Mammary microvascular endothelial cell (primary cell): ENCODE results near the genes HCRTR1 and SPOCD1.

- RAMPAGE, long total RNA = no peak
Observed at GRCh38 chr1:31423366-31424108, 10.5 kb downstream of the SERINC2 start.

DNA sequence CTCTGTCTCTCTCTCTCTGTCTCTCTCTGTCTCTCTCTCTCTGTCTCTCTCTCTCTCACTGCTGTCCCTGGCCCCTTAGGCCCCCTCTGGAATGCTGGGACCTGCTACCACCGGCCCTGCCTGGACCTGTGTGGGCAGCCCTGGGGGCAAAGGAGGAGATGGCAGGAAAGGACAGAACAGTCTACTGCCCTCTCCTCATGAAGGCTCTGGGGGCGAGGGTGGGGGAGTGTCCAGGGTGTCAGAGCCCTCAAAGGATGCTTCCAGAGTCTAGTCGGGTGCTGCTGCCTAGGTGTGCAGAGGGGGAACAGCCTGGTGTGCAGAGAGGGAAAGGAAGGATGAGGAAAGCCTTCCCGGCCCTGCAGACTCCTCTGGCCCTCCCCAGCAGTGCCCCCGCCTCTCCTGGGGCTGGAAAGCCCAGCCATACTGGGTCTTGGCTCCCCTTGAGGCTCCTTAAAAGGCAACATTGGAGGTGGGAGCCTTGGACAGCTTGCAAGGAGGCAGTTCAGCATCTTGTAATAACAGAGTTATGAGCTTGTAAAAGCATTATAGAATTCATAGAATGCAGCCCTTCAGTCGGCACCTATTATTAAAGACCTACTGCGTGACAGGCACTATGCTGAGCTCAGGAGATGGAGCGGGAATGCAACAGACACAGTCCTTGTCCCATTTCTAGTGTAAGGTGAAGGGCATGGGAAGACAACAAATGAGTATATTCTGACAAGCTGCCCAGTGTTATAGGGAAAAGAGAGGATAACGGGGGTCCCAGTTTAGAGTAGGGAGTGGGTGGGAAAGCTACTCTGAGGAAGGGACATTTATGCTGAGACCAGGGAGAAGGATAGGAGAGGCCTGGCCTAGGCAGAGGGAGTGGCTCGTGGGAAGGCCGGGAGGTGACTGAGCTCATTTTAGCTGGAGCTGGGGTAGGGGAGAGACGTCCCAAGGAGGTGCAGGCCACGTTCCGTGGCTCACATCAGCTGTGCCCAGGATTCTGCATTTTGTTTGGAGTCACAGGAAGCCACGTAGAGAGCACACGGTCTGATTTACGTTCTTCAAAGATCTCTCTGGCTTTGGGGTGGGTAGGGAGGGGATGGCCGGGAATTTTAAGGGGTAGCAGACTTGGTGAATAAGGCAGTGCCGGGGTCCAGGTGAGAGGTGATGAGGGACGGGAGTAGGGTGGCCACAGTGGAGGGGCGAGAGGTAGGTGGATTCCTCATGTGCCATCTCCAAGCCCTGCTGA is 4.3 kb downstream of the TINAGL1 start:
- RAMPAGE, long total RNA = no peak

DNA sequence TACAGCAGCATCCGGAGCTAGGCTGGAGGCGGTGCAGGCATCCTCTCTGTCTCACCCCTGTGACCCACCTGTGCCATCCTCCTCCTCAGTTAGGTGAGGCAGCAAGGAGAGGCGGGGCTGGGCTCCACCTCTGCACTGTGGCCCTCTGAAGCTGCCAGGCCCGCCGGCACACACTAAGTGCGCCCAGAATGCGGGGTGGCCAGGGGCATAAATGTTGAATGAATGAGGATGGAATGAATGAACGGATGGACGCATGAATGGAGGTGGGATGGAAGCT is 301 bp upstream of the HCRTR1 start:
- RAMPAGE, long total RNA = no peak

- RAMPAGE, long total RNA = no peak
Observed at GRCh38 chr1:31617527-31617948, at the start of gene HCRTR1. TSS of gene HCRTR1 (plus strand) at chr1:31617689.

DNA sequence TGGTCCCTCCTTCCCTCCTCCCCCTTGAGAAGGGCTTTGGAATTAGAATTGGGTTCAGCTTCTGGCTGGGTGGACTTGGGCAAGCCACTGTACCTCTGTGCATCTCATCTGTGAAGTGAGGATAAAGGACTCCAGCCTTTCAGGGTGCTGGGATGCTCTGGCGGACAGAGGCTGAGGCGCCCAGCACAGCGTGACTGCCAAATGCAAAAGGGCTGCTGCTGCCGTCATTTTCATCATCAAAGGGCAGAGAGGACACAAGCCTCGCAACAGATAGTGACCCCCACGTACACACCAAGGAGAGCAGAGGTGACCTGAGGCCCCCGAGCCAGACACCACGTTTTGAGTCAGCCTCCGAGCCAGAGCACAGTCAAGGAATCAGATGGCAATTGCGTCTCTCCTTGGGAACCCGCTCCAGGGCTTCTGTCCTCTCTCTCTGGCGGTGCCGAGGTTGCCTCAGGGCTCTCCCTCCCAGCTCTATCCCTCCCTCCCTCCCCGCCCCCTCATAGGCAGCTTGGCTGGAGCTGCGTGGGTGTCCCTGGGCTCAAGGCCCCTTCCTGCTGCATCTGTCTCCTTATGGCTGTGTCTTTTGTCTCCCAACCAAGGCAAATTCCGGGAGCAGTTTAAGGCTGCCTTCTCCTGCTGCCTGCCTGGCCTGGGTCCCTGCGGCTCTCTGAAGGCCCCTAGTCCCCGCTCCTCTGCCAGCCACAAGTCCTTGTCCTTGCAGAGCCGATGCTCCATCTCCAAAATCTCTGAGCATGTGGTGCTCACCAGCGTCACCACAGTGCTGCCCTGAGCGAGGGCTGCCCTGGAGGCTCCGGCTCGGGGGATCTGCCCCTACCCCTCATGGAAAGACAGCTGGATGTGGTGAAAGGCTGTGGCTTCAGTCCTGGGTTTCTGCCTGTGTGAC is 9.0 kb downstream of the HCRTR1 start:
- RAMPAGE, long total RNA = no peak

- RAMPAGE, long total RNA = no peak
Observed at GRCh38 chr1:31685581-31685844, 18.3 kb downstream of the COL16A1 start.

DNA sequence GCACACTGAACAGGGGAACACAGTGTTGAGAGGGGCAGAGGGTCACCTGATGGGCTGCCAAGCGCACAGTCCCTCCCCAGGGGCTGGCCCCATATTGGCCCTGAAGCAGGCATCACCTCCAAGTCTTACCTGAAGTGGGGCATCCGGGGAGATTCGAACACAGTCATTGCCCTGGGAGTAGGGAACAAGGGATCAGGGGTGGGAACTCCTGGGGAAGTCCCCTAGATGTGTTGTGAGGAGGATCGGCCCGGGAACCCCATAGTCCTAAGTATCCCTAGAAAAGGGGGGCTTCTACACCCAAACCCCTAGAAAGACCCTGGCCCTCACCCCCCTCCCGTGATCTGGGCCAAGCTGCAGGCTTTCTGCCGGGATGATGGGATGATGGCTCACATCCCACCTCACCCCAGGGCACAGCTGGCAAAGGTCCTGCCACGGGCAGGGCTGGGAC is 11.2 kb downstream of the COL16A1 start:
- RAMPAGE, long total RNA = no peak

DNA sequence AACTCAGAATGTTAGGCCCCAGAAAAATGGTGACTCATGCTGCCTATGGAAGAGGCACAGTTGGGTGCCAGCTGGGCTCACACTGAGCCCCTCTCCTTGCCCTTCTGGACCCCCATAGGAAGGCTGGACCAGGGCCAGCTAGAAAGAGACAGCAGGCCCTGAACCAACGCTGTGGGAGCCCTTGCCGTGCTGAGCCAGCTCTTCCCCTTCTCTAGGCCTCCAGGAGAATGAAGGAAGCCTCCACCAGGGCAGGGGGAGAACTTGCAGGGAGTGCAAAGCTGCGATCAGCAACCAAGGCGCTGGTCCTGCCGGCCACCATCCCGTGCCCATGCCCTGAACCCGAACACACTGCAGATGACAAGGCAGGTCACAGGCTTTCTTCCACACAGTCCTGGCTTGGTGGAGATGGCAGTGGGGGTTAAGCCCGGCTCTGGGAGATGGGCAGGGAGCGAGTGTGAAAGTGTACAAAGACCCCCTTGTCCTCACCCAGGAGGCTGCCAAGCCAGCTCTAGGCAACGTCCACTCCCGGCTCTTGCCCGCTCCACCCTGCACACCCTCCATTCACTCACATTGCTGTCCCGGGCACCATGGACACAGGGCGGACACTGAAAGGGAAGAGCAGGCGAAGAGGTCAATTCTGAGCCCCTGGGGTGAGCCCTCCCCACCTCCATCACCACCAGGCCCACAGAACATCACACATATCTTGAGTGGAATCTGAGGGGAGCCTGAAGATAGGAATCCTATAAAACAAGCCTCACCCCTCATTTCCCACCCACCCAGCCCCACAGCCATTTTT is 9.0 kb downstream of the COL16A1 start:
- RAMPAGE, long total RNA = no peak

GRCh38 chr1:31742768-31743105 is 21.4 kb downstream of the ADGRB2 start:
- RAMPAGE, long total RNA = no peak

- RAMPAGE, long total RNA = no peak
Observed at GRCh38 chr1:31746623-31747091, 17.5 kb downstream of the ADGRB2 start.

DNA sequence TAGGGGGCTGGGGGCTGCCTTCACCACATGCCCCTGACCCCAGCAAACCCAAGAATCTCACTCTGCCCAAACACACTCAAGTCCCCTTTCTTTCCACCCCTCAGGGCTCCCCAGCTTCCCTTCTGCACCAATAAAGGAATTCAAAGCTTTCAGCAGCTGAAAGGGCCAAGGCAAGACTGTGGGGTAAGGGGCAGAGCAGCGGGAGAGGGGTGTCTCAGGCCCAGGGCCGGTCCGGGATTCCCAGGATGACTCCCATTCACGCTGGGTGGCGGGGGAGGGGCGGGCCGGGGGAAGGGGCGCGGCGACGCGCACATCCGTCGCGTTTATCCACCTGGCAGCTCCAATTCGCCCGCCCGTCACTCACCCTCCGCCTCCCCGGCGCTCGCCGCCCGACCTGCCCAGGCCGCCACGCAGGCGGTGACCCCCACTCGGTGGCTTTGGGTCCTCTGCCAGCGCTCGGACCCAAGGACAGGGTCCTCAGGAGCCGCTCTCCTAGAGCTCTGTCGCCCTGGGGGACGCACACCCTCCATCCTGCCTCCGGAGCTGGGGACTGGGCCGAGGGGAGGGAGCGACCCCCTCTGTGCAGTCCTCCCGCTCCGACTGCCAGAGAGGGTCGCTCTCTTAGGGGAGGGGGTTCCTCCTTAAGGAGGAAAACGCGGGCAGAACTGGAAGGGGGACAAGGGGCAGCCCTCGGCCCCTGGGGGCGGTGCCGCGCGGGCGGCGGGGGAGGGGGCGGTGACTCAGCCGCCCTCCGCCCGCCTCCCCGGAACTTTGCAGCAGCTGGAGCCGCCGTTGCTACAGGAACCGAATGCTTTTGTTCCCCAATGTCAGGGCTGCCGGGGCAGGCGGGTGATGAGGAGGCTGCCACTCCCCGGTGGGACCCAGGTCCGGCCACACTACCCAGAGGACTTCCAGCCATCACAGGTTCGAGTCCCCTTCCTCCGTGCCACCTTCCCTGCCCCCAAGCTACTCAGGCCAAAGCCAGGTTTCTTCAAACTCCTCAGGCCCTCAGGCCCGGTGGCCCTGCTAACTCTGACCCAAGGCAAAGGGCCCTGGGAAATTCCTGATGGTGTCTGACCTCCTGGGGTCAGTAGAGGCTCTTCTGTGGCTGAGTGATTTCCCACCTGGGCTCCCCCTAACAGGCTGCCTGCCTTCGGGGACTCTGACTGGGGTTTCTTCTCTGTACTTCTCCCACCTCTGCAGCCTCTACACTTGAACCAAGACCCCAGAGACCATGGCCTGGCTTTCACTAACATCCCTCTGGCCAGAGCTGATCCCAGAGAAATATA is 3.4 kb downstream of the ADGRB2 start:
- RAMPAGE, long total RNA = no peak

DNA sequence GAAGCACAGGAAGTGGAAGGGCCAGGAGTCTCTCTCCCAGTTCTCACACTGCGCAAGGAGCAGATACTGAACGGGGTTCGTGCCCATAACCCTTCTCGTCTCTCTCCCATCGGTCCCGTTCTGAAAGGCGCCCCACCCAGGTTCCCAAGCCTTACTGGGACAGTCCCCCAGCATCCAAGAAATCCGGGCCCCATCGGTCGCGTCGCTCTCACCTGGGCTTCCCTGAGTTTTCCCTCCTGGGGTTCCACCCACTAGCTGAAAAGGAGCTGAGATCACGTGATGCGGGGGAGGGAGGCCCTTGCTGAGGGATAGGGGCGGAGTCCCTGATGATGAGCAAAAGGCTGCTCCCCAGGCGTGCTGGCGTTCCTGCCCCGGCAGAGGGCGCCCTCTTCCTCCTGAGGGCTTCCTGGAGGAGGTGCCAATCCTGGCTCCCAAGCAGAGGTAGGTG is at the start of gene SPOCD1:
Gene SPOCD1 (minus strand): TSS at position 274 of the 448 bp plus-strand sequence.
- RAMPAGE, long total RNA = no peak

DNA sequence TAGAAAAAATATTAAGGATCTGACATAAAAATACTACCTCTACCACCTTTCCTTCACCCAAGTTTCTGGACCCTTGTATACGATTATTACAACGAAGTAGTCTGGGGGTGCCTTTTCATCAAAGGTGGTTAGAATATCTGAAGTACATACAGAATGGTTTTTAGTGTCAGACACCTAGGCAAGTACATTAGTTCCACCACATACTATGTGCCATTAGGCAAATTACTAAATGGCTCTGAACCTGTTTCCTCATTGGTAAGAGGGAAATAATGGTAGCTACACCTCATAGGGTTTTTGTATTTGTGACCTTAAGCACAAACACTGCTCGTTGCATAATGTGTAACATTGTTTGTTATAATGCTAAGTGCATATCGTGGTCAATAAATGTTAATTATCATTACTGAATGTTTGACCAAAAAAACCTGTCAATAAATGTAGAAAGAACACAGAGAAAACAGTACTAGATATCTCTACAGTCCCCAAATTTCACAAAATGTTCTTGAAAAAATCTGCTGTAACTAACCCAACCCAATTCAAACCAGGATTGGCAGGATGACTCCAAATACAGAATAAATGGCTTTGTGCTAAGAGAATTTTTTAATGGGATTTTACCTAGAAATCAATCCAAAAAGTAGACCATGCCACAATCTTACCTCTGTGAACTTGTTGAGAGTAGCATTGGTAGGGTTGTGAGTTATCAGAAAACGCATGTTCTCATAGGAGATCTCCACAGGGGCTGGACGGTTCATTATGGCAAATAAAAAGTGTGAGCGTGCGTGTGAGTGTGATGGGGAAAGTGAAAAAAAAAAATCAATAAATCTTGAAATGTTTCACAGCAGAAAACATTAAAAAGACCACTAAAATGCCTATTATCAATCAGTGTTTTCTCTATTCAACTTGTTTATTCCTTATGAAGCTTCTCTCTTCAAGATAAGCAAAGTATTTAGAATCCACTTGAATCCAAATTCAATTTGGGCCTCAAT is 19.6 kb downstream of the PTP4A2 start:
- RAMPAGE, long total RNA = no peak

DNA sequence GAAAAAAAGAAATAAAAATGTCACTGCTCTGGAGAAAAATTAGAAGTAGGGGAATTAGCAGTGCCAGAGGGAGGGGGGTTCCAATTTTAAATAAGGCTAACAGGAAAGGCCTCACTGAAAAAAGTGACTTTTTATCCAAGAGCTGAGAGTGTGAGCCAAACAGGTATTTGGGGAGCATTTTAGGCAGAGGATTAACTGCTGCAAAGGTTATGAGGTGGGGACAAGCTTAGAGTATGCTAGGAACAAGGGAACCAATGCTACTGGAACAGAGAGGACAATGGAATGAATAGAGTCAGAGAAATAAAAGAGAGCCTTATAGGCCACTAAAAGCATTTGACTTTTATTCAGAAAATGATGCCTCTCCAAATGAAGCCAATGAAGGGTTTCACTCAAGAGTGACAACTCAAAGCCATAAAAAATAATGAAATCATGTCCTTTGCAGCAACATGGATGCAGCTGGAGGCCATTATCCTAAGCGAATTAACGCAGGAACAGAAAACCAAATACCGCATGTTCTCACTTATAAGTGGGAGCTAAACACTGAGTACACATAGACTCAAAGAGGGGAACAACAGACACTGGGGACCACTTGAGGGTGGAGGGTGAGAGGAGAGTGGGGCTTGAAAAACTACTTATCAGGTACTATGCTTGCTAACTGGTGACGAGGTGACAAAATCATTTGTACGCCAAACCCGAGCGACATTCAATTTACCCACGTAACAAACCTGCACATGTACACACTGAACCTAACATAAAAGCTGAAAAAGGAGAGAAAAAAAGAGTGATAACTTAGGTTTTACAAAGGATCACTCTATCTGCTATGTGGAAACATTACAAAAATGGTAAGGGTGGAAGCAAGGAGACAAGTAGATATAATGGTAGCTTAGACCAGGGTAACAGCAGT is 11.2 kb downstream of the PTP4A2 start:
- RAMPAGE, long total RNA = no peak

GRCh38 chr1:31929197-31929700 is 8.9 kb downstream of the PTP4A2 start:
- RAMPAGE, long total RNA = no peak

GRCh38 chr1:31938480-31939271 is 508 bp upstream of the PTP4A2 start:
- RAMPAGE, long total RNA = no peak

- RAMPAGE, long total RNA = no peak
Observed at GRCh38 chr1:31954583-31955280, 16.6 kb upstream of the PTP4A2 start.

DNA sequence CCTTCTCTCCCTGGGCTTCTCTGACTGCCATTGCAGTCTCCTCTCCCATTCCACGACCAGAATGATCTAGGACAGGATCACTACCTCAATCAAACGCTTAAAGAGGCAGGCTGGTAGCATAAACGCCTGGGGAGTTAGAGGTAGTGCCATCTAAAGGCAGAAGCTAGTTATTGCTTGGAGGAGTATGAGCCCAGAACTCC is 10.2 kb upstream of the KHDRBS1 start:
- RAMPAGE, long total RNA = no peak

- RAMPAGE, long total RNA = start-site peak on the plus strand at chr1:32014265-32014277, 49 and 19 reads in 2 replicates
Observed at GRCh38 chr1:32013977-32014820, 531 bp downstream of the KHDRBS1 start.

DNA sequence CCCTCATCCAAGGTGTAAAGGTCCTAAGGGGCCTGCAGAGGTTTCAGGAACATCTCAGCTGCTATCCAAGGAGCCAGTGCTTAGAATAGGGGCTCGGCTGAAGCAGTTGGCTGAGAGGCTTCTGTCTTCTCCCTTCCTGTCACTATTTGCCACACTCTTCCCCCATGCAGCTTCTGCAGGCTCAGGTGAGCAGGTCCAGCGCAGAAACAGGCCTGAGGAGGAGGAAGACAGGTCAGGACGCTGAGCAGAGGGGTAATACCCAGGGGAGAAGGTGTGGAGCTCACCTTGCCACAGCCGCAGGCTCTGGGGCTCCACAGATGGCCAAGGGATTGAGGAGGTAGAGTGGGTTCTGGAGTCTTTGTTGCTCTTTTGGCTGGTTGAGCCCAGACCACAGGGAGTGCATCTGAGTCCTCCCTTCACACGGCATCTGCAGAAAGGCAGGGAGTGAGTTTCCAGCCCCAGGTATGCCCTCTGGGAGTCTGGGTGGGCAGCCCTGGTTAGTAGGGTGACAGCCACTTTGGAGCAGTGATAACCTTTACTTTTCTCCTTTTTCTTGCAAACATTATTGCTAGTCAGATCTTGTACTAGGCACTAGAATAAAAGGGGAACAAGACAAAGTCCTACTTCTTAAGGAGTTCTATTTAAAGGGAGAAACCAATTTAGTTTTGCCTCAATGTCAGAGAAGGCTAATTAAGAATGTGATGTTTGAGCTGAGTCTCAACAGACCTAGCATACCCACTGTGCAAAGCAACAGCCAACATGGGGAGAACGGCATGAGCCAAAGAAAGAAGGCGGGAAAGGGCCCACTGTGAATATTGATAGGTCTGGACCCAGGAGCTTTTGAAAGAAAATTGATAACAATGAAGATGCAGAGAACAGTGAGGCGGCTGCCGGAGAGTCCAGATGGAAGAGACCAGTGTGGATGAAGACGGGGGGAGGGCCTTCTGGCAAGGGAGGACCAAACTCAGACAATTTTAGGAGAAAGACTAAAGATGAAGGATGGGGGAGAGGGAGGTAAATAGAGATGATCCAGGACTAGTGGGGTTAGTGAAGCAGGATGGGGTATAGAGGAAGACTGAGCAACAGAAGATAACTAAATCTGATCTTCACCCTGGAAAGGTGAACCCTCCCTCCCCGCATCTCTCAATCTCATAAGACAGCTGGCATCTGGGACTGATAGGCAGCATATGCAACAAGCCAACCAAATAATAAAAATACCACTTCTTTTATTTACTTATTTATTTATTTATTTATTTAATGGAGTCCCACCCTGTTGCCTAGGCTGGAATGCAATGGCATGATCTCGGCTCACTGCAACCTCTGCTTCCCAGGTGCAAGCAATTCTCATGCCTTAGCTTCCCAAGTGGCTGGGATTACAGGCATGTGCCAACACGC is 10.0 kb downstream of the EIF3I start:
- RAMPAGE, long total RNA = no peak